Tibial artery (tissue), 1 donor: ENCODE results near the gene SLC46A1.

GRCh38 chr17:27332170-27332510, 38.2 kb downstream of the WSB1 start:
- PRO-cap, result no peak

DNA sequence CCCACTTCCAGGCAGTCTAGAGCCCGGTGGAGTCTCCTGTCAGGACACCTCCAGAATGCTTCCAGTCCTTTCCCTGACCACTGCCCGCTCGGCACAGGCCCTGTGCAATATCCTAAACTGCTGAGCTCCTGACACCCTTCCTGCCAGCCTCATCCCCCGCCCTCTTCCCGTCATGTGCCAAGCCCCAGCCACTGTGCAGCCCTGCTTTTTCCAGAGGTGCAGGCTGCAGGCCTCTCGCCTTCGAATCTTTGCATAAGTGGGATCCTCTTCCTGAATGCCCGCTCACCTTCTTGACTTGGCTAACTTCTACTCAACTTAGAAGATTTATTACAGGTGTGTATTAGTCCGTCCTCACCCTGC, 73.8 kb downstream of the WSB1 start:
- PRO-cap, result no peak

DNA sequence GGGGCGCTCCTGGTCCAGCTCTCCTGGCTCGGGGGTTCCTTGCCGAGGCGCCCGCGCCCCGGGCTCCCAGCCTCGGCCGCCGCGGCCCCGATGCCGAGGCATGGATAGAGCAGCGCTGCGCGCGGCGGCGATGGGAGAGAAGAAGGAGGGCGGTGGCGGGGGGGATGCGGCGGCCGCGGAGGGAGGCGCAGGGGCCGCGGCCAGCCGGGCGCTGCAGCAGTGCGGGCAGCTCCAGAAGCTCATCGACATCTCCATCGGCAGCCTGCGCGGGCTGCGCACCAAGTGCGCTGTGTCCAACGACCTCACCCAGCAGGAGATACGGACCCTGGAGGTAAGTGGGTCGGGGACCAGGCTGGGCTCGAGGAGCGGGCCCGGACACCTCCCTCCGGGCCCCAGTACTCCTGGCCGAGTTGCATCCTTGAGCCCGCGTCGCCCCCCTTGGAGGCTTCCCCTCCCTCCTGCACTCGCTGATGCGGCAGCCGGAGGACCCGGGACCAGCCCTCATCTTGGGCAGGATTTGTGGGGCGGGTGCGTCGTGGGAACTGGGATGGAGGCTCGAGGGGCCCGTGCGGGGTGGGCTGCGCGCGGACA, 391 bp downstream of the KSR1 start:
- PRO-cap, result no peak

- PRO-cap, result no peak
Measured at GRCh38 chr17:27506770-27507121, 50.5 kb downstream of the KSR1 start.

- PRO-cap, result no peak
Measured at GRCh38 chr17:27793477-27794350, 6.6 kb downstream of the NOS2 start.

- PRO-cap, result no peak
Measured at GRCh38 chr17:27805957-27806266, 5.6 kb upstream of the NOS2 start.

DNA sequence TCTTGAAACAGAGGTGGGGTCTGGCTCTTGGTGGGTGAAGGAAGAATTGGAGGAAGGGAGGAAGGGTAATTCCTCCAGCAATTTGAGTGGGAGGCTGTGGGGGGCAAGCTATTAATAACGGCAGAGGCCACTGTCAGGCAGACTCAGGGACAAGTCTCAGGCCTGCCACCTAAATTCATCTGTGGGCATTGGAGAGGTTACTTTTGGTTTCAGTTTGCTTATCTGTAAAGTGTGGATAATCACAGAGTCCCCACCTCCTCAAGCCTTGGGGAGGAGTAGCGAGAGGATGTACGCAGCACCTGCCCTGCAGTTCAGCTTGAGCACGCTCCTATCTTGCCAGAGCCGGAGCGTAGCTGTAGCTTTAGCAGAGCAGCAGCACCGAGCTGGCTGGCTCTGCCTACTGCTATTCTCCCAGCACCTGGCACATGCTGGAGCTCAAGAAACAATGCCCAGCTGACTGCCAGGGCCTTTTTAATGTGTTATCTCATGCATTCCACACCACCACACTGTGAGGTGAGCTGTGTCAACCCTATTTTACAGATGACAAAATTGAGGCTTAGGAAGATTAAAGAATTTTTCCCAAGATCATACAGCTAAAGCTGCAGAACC, 7.7 kb upstream of the NOS2 start:
- PRO-cap, result no peak

GRCh38 chr17:28030223-28030770, 12.2 kb upstream of the NLK start:
- PRO-cap, result no peak

GRCh38 chr17:28177137-28178197, 135.0 kb downstream of the NLK start:
- PRO-cap, result no peak

DNA sequence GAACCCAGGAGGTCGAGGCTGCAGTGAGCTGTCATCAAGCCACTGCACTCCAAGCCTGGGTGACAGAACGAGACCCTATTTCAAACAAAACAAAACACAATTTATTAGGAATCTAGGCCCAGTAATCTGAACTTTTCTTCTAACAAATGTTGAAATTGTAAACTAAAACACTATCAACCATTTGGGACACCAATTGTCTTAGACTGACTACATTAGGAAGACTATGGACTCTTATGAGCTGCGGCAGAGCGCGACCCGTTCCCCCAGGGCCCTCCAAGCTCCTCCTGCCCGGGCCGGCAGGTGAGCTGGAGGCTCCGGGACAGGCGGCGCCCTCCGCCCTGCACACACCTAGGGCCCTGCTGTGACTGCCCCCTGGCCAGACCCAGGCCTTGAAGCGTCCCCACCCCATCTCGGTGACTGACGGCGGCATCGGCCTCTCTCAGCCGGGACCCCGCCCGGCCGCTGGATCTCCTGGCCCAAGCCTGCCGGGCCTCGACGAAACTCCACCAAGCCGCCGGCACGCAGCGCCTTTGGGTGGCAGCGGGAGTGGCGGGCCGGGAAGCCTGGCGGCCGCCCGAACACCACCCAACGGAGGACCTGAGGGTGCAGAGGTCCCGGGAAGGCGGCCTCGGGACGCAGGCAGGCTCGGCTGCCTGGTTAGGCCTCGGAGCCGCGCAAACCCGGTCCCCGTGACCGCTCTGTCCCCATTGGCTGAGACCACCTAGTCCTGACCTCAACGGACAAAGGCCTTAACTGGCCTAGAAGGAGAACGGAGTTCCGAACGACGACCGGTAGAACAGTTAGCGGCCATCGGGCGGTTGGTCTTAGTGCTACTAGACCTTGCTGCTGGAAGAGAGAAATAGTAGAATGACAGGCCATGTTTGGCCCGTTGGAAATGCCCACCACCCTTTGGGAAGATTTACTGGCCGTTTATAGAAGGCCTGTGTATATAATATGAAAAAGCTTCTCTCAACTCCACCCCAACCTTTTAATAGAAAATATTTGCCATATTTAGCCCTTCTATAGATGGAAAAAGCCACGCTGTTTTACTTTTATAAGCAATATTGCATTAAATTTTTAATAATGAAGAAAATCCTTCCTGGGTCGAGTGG, 12.0 kb upstream of the TMEM97 start:
- PRO-cap, result no peak

- PRO-cap, result bidirectional peak, plus-strand start at chr17:28319208, minus-strand start at chr17:28318939
Measured at GRCh38 chr17:28318698-28318991, 355 bp upstream of the TMEM97 start.

DNA sequence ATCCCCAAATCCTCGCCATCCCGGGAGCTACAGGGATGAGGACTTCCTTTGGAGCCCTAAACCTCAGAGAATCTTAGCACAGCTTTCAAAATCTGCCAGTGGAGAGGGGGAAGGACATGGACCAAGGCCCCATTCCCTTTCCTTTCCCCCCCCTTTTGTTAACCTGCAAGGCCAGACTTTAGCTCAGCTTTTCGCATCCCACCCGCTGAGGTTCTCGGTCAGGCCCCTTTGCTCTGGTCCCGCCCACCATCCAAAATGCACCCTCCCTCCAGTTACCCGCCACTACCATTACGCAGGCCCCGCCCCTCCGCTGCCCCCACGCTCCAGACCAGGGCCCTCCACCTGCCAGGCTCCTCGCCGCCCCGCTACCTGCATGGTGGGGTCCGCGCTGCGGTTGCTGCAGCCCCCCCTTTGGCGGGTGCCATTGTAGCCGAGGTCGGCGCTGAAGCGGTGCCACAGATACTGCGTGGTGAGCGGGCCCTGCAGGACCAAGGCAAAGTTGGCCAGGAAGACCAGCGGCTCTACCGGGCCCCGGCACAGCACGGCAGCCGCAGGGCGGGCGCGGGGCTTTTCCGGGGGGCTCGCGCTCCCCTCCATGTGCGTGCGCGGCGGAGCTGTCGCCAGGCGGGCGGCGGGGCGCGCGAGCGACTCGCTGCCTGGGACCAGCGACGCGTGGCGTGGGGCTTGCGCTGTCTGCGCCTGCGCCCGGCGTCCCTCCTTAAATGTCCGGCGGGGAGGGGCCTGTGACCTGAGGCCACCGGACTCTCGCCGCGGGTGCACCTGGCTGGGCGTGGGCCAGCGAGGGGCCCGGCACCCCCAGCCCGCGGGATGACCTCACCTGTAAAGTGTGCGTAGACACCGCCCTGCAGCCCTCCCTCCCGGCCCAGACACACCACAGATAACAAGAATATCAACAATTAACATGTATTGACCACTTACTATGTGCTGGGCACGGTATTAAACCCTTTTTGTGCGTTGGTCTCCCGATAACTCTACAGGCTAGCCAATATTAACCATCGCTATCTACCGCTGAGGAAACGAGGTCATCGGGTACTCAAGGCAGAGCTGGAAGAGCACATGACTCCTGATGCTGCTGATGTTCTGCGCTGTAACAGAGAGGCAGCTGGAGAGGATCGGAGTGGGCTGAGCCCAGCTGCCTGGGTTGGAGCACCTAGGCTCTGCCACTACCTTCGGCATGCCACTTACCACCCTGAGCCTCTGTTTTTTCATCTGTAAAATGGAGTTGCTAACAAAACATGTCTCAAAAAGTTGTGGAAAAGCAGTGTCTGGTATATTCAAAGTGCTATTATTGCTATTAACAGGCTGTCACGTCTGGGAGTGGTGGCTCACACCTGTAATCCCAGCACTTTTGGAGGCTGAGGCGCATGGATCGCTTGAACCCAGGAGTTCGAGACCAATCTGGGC, at the start of gene SLC46A1:
Gene SLC46A1 (minus strand): TSS at position 695 of the 1,425 bp plus-strand sequence.
- PRO-cap, result no peak

DNA sequence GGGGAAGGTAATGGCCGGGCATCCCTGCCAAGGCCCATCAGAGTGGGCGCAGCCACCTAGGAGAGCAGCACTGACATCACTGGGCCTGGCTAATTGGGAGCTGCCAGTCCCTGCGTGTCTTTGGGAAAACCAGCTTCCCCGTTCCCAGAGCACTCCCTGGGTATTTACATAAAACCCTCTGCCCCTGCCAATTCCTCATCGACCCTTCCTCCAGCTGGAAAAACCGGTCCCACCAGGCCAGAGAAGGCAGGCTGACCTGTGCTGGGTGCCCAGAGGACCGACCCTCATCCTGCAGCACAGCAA, 8.3 kb upstream of the FOXN1 start:
- PRO-cap, result no peak

GRCh38 chr17:28514296-28514824, 8.2 kb downstream of the FOXN1 start:
- PRO-cap, result no peak

DNA sequence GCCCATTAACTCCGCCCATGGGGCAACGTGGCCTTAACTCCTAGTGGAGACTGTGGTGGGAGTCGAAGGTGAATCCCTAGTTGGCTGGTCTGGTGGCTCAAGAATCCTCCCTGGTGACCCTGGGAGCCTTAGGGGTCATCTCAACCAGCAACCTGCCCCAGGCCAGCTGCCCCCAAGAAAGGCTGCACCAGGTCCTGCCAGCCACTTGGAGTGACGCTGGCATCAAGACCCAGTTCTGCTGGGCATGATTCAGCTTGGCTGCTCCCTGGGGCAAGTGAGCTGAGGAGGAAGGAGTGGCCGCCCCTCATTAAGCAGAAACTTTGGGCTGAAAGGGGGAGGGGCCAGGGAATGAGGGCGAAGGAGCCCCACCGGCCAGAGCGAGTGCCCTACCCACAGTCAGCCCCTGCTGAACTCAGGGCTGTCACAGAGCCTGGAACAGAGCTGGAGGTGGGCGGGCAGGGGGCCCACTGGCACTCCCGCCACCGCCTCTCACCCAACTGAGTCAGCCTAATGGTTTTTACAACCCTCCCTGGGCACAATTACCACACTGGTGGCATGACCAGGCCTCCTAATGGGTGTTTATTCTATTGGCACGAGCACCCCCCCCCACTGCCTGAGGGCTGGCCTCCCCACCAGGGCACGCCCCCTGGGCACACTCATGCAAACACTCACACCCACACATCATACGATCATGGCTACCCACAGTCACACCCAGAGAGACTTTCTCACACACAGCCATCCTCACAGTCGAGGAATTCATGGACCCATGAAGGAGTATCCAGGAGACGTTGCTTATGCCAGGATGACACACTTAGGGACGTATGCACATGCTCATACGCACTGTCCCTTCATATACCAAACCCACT, 19.3 kb downstream of the UNC119 start:
- PRO-cap, result no peak

GRCh38 chr17:28577509-28578669, 1.2 kb upstream of the ALDOC start:
- PRO-cap, result no peak

DNA sequence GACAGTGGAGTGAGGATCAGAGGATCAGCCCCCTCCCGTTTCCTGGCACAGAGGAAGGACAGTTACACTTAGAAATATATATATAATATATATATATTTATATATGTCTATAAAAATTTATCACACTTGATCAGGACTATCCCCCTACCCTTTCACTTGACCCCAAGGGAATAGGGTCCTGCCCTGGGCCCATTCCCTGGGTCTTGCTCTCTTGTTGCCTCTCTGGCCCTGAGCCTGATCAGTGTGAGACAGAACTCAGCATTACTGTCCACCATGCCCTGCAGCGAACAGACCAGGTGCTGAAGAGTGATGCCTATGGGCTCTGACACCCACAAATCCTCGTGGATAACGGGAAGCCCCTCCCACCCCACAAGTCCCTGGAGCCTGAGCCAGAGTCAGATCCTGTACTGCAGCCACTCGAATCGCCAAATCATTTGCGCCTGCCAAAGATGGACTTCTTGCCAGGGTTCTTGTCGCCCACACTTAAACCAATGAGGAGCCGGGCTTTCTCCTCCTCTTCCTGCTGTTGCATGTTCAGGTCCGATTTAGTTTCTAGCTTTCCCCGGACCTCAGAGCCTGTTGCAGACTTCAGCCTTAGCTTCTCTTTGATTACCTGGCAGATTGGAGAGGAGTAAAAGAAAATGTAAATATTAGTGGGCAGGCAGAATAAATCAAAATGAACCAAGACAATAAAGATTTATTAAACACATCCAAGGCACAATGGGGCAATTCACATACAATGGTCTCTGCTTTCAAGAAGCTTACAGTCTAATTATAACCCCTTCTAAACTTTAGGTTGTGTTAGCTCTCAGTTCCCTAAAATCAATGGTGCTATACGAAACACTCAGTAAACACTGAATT, 879 bp upstream of the RSKR start:
- PRO-cap, result no peak

- PRO-cap, result no peak
Measured at GRCh38 chr17:28624048-28624674, 10.2 kb upstream of the RSKR start.

DNA sequence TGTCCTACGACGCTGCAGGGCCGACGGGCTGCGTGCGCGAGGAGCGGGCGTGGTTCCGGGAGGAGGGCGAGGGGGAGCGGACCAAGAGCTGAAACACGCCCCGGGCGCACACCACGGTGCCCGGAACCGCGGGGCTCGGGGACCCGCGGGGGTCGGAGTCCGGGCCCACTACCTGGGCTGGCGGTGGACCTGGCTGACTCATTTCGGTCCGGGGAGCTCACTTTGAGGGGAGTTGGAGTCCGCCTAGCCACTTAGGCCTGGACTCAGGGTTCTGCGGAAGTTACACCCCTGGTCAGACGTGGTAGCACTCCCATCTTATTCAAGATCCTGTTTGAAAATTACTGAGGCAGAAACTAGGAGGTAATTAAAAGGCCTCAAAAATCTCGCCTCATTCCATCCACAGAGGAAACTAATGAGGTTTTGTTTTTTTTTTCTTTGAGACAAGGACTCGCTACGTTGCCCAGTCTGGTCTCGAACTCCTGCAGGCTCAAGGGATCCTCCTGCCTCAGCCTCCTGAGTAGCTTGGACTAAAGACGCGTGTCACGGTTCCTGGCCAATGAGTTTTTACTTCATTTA, 383 bp upstream of the BLTP2 start:
- PRO-cap, result bidirectional peak, plus-strand start at position 53 of the sequence, minus-strand start outside the sequence

- PRO-cap, result no peak
Measured at GRCh38 chr17:28645829-28646654, 1.1 kb upstream of the BLTP2 start.